Sigmoid colon (tissue), 4 donors: ENCODE measurements around a stretch of chr19.

DNA sequence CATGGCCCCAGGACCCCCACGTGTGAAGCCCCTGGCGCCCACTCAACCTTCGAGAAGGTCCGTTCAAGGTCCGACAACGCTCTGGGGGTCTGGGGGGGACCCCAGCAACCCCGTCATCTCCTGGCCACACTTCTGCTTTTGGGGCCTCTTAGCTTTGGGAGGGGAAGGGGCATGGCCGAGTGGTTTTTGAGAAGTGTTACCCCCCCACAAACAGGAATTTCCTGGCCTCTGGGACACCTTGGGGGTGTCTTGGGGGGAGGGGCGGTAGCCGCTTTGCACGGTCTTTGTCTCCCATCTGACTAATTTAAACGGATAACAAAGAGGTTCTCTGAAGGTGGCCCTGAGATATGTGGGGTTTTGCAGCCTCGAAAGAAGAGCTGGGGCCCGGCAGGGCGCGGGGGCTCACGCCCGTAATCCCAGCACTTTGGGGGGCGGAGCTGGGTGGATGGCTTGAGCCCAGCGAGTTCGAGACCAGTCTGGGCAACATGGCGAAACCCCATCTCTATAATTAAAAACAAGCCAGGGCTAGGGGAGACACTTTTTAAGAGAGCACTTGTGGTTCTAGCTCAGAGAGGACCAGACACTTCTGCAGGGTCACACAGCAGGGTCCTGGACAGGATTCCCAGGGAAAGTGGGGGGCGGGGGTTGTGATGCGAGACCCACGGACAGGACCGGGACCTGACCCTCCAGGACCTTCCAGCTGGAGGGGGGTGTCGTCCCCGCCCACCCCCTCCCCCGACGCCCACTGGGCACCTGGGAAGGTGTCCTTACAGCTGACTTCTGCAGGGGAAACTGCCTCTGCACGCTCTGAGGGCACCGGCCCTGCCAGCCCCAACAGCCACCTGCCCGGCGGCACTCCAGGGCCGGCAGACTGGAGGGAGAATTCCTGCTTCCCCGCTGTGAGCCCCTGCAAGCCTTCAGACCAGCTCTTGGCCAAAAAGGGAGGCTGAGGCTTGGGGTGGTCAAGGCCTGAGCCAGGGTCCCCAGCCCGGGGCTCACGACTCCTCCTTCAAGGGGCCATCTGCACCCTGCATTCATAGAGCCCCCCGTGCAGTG, 927 bp downstream of the CNN2 start:
- PRO-cap = no peak
- RAMPAGE, long total RNA, 4 experiments = no peak in any of the 4 experiments

GRCh38 chr19:1069047-1069536, 2.1 kb downstream of the ARHGAP45 start:
- PRO-cap = no peak
- RAMPAGE, long total RNA, 4 experiments = no peak in any of the 4 experiments

DNA sequence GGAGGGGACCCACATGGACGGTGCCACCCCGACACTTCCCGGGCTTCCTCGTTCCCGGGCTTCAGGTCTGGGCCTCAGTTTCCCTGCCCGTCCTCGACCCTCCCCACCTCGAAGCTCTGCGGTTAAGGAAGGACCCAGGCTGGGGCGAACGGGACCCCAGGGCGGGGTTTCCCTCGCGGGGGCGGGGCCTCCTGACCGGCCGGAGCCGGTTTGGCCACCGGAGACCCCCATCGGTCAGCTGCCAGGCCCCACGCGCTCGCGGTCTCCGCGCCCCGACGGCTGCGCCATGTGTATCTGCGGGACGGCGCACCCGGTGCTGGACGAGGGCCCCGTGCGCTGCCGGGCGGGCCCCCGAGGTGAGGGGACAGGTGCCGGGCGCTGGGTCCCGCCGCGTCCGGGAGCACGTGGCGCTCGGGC, 4.0 kb downstream of the ARHGAP45 start:
- PRO-cap = no peak
- RAMPAGE, long total RNA, 4 experiments = no peak in any of the 4 experiments

DNA sequence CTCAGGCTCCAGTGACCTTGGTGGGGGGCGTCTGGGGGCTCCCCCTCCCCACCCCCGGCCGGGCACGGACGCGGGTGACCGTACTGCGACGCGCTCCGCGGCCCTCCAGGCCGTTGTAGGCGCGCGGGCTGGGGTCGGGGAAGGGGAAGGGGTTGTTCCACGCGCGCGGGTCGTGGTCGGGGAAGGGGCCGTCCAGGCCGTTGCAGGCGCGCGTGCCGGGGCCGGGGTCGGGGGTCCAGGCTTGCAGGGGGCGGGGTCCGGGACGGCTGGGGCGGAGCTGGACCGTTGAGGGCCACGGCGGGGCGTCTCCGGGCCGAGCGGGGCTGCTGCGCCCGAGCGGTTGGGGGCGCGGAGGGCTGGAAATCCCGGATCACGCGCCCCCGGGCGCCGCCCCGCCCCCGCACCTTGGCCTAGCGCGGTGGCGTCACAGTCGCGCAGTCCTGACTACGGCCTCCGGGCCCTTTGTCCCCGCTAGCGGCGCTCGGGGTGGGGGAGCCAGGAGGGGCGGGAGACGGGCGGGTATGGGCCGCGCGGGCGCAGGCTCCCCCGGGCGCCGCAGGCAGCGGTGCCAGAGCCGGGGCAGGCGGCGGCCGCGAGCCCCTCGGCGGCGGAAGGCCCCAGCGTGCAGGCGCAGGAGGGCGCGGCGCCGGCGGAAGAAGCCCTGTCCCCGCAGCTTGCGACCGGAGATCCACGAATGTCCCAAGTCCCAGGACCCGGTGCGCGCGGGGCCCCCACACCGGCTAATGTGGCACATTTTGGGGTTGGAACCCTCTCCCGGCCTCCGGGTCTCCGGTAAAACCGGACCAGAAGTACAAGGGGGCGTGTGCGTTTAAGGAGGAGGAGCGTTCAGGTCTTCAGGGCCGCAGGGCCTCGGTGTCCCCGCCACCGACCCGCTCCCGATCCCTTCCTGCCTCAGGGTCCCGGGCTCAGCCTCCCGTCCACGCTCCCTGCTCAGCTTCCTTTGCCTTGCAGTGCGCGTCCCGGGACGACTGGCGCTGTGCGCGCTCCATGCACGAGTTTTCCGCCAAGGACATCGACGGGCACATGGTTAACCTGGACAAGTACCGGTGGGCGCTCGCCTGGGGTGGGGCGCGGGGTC, 769 bp downstream of the GPX4 start:
- PRO-cap = bidirectional peak, plus-strand start at position 437 of the sequence, minus-strand start at position 342 of the sequence
- RAMPAGE, long total RNA, 4 experiments = no peak in any of the 4 experiments

DNA sequence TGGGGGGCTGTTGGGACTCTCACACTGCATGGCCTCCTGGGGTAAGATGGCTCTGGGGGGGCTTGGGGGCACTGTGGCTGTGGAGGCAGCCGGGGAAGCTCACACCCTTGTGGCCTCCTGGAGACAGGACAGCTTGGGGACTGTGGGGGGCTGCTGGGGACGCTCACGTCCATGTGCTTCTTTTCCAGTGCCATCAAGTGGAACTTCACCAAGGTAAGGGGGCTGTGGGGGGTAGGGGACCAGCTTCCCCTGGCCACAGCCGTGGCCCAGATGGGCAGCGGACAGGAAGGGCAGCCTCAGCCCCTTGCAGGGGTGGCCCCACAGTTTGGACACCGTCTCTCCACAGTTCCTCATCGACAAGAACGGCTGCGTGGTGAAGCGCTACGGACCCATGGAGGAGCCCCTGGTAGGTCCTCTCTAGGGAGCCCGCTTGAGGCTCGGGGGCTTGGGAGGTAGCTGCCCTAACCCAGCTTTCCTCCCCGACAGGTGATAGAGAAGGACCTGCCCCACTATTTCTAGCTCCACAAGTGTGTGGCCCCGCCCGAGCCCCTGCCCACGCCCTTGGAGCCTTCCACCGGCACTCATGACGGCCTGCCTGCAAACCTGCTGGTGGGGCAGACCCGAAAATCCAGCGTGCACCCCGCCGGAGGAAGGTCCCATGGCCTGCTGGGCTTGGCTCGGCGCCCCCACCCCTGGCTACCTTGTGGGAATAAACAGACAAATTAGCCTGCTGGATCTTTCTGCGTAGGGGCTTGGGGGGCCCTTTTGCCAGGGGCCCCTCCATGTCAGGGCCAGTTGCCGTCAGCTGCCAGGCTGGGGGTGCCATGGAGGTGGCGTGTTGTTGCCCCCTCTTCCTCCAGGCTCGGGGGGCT, 2.5 kb downstream of the GPX4 start:
- PRO-cap = no peak
- RAMPAGE, long total RNA, 4 experiments = no peak in any of the 4 experiments

DNA sequence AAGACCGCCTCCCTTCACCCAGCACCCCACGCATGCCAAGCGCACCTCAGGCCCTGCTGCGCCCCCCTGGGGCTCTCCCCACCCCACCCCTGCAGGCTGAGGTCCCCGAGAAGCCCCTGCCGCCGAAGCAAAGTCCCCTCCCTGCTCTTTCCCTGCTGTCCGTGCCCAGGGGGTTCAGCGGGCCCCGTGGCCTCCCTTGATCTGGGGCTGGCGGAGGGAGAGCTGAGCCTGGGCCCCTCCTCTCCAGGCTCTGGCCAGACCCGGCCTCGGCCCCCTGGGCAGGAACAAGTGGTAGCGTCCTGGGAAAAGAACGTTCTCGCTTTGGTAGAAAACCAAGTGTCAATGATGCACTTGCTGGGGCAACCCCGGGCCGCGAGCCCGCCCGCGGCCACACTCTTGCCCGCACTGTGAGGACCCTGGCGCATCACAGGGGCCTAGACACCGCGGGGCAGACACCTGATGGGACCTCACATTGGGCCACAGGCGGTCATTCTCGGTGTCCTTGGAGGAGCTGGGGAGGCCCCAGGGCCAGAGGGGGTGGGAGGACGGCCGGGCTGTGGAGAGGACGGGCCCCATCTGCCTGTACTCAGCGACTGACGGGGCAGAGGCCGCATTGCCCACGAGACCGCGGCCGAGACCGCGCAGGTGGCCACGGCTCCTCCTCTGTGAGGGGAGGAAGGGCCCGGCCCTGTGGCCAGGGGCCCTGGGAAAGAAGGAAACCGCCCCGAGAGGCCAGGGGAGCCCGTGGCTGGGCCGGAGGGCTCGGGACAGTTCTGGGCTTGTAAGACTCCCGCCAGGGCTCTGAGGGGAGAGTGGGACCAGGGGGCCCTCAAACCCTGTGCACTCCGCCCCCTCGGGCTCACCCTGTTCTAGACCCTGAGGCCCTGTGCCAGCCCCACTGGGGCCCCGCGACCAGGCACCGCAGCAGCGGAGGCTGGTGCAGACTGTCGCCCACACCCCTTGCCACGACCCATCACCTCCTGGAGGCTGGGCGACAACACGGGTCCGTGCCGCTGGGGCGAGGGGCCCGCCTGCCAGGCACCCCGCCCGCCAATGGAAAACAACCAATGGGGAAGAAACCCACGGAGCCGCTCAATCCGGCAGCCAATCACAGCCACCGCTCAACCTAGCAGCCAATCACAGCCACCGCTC, 29.2 kb downstream of the GPX4 start:
- PRO-cap = no peak
- RAMPAGE, long total RNA, 4 experiments = no peak in any of the 4 experiments

DNA sequence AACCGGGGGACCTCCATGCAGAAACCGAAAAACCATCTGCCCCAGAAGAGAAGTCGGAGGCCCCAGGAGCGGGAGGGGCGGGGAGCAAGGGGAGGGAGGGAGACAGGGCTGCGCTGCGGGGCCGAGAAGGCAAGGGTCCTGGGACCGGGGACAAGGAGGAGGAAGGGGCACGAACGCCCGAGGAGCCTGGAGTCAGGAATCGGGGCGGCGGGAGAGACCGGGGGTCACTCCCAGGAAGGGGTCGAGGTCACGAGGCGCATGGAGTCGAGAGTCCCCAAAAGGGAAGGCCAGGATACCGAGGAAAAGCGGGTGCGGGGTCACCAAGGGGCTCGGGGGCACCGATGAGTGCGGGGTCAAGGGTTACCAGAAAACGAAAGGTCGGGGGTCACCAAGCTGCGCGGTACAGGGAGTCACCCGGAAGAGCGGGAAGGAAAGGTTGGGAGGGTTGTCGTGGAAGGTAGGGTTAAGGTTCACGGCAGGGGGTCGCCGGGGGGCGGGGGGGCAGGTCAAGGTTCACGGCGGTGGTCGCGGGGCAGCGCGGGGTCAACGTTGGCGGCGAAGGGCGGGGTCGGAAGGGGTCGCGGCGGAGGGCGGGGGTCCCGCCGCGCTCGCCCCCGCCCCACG, 528 bp downstream of the SBNO2 start:
- PRO-cap = no peak
- RAMPAGE, long total RNA, 4 experiments = no peak in any of the 4 experiments

GRCh38 chr19:1183460-1184299, 9.6 kb upstream of the SBNO2 start:
- PRO-cap = no peak
- RAMPAGE, long total RNA, 4 experiments = no peak in any of the 4 experiments

GRCh38 chr19:1248653-1249302, 395 bp downstream of the MIDN start:
- PRO-cap = bidirectional peak, plus-strand start at chr19:1249158, minus-strand start at chr19:1248867
- RAMPAGE, long total RNA, 4 experiments = no peak in any of the 4 experiments

GRCh38 chr19:1273874-1274335, 1.4 kb upstream of the FAM174C start:
- PRO-cap = no peak
- RAMPAGE, long total RNA, 4 experiments = no peak in any of the 4 experiments

DNA sequence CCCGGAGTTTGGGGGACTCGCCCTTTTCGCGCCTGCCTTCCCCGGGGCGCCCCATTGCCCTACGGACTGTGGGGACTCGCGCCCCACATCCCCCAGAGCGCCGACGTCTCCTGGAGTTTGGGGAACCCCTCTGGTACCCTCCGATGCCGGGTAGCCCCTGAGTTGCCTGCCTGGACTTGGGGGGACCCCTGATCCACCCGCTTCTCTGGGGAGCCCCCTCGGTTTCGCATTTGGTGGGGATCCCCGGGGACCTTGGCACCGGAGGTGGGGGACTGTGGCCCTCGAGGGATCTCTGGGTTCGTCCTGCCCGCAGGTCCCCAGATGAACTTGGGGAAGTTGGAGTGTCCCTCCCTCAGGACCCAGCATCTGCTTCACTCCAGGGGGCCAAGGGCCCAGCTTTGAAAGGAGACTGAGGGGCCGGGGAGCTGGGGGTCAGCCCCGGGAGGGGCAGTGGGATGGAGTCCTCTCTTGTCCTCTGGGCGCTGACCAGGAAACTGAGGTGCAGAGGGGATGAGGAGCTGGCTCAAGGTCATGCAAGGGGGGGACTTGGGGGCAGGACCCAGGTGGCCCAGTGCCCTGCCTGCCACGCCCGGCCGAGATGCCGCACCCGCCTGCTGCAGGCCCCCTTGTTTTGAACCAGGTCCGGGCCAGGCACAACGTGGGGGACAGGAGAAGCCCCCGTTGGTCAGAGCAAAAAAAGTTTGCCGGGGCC, 953 bp downstream of the EFNA2 start:
- PRO-cap = no peak
- RAMPAGE, long total RNA, 4 experiments = no peak in any of the 4 experiments

- PRO-cap = no peak
- RAMPAGE, long total RNA, 4 experiments = no peak in any of the 4 experiments
Measured at GRCh38 chr19:1304144-1304682, 18.5 kb downstream of the EFNA2 start.

DNA sequence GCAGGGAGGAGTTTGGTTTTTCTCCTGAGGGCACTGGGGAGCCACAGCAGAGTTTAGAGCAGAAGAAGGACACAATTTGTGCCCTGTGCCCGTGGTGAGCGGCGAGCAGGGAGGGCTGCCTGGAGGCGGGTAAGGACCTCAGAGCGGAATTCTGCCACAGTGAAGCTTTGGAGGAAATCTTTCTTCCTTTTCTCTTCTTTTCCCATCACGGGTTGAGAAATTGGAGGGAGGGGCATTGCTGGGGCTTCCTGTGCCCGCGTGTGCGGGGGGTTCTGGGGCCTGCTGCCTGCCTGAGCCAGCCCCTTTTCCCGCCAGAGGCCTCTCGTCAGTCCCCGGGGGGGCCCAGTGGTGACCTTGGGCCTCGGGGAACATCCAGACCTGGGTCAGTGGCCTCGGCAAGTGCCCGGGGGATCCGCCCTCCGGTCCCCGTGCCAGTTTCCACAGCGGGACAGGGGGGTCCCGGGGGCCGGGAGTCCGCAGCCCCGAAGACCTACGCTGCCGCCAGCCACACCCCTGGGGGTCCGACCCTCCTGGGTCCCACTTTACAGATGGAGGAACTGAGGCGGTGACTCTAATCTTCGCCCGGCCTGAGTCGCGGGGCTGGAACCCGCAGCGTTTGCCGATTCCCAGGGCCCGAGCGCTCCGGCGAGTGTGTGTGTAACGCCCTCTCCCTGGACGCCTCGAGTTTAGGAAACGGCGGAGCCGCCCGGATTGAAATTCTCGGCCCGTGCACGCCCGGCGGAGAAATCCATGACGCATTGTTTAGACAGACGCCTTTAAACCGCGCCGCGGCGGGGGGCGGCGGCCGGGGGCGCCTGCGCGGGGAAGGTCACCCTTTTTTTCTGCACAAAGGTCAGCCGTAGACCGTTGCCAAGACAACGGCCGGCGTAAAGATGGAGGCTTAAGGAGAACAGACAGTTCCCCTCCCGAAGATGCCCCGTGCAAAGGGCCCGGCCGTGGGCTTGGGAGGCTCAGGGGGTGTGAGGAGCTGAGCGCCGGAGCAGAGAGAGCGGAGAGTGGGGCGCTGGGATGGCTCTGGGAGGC, 29.9 kb upstream of the PWWP3A start:
- PRO-cap = unidirectional peak, minus-strand start at position 688 of the sequence
- RAMPAGE, long total RNA, 4 experiments = no peak in any of the 4 experiments

- PRO-cap = no peak
- RAMPAGE, long total RNA, 4 experiments = no peak in any of the 4 experiments
Measured at GRCh38 chr19:1380435-1381118, 3.1 kb upstream of the NDUFS7 start.

DNA sequence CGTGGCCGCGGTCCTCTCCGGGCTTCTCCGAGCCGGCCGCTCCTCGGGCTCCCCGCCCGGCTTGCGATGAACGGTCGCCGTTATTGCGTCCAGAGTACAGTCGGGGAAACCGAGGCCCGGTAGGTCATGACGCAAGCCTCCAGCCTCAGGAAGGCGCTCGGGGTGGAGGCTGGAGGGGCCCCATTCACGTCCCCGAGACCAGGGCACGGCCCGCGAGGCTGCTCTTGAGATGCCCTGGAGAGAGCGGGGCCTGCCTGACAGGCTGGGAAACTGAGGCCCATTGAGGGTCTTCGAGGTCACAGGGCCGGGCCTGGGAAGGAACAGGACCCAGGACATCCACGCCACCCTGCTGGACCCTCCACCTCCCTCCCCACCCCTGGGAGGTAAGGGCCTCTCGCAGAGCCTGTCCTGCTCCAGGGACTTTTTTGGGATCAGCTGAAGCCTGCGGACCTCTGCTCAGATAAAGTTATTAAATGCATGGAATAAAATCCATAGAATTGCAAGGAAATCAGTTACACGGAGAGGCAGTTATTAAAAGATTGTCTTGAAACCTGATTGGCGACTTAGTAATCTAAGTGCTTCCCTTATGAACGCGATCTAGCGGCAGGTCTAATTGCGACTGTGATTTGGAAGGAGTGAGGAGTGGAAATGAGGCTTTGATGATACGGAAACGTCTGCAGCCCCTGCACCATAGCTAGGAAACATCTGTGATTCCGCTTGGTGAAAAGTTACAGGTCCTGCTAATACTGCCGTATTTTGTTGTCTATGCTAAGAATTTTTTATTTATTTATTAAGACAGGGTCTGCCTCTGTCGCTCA, 540 bp downstream of the NDUFS7 start:
- PRO-cap = no peak
- RAMPAGE, long total RNA, 4 experiments = no peak in any of the 4 experiments

- PRO-cap = no peak
- RAMPAGE, long total RNA, 4 experiments = no peak in any of the 4 experiments
Measured at GRCh38 chr19:1409467-1409958, 2.1 kb downstream of the DAZAP1 start.

DNA sequence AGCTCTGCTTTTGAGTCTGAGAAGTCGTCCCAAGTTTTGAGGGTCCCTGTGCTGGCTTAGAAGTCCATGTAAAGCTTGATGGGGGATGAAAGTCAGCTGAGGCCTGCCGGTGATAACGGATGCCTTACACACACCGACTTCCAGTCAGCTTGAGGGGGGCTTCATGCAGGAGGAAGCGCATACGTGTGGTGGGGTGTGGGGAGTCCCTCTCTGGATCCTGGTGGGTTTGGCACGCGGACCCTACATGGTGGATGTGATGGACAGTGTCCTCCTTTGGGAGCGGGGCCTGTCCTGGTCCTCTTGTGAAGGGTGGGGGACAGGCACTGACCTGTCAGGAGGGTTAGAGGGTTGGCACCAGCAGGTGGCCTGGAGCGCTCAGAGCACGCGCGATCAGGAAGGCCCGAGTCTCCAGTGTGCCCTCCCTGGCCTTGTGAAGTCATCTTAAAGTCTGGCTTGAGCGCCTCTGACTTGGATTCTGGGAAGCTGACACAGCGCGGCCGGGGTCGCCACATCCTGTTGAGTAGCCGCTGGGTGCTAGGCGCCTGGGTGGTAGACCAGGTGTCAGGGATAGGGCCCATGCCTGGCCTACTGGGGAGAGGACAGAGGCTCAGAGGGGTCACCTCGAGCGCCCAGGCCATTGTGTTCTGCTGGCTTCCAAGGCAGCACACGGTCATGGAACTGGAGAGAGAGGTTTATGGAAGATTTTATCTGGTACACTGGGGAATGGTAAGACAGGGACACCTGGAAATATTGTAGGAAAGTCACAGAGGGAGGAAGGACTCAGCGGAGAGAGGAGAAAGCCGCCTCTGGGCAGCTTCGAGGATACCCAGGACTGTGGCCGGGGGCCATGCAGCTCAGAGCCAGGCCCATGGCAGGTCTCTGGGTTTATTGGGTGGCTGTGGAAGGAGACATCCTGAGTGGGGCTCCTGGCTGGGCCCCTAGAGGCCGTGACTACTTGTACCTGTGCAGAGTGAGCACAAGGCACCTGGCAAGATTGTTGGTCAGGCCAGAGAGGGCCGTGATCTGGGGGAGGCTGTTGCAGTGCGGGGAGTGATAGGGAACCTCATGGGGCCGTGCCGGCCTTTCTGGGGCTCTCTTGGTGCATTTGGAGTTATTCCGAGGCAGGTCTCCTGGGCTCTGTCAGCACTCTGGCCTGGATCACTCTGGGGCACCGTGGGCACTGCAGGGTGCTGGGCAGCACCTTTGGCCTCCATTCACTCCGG, 3.1 kb downstream of the DAZAP1 start:
- PRO-cap = no peak
- RAMPAGE, long total RNA, 4 experiments = no peak in any of the 4 experiments

DNA sequence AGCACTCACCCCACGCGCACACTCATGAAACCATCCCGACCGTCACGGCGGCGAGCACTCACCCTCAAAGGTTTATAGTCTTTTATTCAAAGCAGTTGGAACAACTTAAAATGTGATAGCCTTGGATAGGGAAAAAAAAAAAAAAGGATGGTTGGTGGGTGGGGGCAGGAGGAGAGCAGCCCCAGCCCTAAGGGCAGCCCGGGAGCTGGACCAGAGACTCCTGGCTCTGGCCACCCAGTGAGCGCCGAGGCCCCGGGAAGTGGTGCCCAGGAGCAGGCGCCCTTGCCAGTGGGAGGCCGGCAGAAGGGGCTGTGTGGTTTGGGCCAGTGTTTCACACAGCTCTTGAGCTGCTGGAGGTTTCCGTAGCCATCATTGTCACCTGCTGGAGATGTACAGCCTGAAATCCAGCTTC, 13.0 kb downstream of the DAZAP1 start:
- PRO-cap = no peak
- RAMPAGE, long total RNA, 4 experiments = no peak in any of the 4 experiments

- PRO-cap = no peak
- RAMPAGE, long total RNA, 4 experiments = no peak in any of the 4 experiments
Measured at GRCh38 chr19:1425024-1425840, 13.0 kb upstream of the RPS15 start.

DNA sequence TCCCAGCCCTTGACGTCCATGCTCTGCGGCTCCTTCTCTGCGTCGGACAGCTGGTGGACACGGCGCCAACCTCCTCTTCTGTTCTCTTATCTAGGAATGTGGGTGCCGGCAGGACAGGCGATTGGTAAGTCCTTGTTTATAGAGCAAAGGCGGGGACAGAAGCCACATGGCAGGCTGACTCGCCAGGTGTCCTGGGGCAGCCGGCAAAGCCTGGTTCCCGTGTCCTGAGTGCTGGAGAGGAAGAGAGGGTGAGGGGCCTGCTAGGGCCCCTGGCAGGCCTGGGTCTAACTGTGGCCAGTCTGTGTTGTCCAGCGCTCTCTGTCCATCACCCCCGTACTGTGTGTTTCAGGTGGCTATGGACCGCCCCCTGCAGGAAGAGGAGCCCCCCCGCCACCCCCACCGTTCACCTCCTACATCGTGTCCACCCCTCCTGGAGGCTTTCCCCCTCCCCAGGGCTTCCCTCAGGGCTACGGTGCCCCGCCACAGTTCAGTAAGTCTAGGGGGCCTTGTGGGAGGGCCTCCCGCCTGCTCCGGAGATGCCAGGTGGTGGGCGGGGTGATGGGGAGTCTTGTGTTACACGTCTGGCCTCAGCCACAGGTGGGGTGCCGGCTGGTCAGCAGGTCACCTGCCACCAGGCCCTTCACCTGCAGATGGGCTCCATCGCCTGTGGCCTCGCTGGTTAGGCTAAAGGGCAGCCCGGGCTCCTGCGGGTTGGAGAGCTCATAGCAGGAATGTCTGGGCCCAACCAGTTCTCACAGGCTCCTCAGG, 8.1 kb upstream of the RPS15 start:
- PRO-cap = no peak
- RAMPAGE, long total RNA, 4 experiments = no peak in any of the 4 experiments